Ureter (tissue), 1 donor: Measurements from ENCODE around the gene DDI1.

DNA sequence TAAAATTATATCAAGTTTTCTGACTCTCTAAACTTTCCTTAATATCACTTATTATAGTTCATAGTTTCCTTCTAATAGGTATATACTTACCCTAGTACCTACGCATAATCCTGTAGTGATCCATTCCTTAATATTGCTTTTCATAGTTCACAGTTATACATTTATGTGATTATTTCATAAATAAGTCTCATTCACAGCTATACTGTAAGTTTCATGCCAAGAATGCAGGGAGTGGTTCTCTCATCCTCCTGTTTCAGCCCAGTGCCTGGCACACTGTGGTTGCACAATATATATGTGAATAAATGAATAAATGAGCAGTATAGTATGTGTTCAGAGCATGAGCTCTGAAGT lies 115.8 kb downstream of the MAML2 start:
- PRO-cap, result no peak

DNA sequence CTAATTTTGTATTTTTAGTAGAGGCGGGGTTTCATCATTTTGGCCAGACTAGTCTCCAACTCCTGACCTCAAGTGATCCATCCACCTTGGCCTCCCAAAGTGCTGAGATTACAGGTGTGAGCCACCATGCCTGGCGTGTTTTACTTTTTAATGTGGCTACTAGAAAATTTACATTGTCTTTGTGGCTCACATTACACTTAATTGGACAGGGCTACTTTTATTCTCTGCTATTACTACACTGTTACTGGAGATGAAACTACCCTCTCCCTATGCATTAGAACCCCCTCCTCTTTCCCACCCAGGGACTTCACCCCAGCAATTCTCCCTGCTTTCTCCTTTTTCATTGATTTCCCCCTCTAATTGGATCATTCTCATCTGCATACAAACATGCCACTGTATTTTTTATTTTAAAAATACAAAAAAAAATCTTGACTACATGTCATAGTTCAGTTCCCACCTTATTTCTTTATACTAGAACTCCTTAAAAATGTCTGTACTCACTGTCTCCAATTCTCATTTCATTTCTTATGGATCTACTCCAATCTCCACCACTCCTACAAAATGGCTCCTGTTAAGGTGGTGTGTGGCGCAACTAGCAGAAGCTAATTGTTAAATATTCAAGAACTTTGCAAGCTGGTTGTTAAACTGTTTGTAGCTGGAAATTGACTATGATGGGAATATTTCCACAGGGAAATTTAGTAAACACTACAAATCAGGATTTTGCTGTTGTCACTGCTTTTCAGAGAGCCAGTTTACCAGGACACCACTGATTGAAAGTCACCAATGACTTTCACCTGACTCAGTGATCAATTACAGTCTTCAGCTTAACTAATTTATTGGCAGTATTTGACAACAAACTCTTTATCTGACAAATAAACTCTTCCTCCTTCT lies 94.5 kb downstream of the MAML2 start:
- PRO-cap, result no peak

- PRO-cap, result no peak
These were observed 85.1 kb downstream of the MAML2 start for GRCh38 chr11:96257591-96258619.

- PRO-cap, result no peak
These were observed 36.1 kb downstream of the MAML2 start for GRCh38 chr11:96306875-96307352.

DNA sequence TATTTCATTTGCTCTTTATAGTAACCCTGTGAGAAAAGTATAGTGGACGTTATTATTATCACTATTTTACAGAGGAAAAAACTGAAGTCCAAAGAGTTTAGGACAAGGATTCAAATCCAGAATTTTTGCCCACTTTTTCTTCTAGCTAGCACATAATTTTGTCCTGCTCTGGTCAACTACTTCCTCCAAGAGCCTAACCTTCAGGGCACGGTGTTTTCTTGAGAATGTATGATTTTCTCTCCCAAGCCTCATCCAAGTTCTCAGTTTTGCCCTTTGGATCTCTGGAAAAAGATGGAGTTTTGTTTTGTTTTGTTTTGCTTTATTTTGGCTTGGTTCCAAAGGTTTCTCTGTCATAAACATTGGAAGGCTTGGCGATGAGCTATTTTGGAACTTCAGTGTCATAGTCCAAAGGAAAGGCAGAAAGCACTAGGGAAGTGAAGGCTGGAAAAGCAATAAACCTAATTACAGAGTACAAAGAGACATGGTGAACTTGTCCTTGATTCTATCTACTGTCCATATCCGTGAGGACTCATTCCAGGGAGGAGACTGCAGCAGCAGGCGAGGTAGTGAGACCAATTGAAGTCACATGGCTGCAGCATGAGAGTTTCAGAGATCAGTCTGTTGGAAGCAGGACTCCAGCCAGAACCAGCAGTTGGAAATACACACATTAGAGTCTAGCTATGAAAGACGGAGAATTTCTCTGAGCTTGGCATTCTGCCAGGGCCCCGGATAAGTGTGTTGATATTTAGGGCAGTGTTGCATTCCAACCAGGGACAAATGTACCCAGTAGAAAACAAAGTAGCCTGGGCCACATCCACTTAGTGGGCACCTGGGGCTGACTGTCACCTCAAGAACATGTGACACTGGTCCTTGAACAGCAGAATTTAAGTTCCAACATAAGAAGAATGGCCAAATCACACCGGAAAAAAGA lies 54.2 kb upstream of the ARHGAP42 start:
- PRO-cap, result no peak

- PRO-cap, result no peak
These were observed 6.0 kb upstream of the ARHGAP42 start for GRCh38 chr11:100680919-100681600.

DNA sequence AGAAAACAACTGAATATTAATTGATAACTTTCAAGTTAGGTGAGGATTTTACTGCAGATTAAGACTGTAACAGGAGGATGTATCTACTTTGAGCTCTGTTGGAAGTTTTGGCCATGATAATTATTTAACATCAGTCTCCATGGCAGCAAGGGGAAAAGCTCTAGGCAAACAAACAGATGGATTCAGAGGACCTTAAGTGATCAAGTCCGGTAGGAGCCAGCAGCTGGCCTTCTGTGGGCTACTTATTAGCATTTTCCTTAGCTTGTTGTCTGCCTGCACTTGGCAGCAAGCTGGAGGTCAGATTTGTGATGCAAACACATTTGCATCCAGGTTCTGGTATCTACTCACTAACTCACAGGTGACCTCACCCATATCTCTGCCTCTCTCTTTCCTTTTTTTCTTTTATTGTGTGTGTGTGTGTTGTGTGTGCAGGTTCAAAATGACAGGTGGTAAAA lies 32.2 kb downstream of the ARHGAP42 start:
- PRO-cap, result no peak

DNA sequence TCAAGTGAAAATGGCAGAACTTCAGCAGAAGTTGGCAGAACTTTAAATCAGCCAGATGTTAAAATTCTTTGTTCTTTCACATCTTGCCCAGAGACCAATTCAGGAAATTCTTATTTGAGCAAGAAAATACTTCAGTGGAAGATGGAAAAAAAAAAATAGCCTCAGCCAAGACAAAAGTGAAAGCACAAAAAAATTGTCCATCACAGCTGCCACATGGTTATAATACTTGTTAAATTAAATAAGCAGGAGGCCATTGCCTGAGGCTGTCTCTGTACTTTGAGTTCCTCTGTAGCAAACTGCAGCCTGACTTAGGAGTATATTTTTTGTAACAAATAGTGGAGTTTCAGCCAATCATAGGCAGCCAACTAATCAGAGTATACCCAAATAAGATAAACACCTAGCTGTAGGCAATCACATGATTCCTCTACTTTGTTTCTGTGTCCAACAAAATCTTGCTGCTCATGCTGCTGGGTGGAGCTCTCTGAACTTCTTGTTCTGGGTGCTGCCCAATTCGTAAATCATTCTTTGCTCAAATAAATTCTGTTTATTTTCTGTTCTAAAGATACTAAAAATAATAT lies 5.2 kb upstream of the CEP126 start:
- PRO-cap, result no peak

GRCh38 chr11:102182691-102183682 lies 72.7 kb downstream of the YAP1 start:
- PRO-cap, result no peak

DNA sequence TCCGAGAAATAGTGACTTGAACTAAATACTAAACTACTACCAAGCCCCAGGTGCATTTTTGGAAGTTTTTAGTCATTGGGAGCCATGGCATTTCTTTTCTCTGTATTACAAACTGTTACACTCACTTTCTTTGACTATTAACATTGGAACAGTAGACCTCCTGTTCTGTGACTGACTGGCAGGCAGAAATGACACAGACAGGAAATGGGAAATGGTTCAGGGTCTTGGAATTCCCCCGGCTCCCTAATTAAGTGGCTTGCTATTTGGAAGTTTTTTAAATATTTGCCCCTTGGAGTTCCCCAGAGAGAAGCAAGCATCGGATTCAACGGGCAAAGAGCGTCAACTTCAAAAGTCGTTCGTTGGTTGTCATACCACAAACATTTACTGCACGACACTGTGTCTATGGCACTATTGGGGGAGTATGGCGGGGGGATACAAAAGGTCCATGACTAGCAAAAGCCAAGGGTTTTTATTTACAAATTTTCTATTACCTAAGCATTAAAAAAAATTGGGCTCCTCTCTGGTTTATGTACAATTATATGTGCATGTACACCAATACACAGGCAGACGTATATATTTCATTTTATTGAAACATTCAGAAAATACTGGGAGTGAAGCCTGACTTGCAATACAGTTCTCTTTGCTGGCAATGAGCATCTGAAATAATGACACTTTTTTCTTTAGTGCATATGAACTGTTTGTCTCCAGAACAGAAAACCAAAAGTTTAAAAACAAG lies 994 bp upstream of the BIRC2 start:
- PRO-cap, result no peak

DNA sequence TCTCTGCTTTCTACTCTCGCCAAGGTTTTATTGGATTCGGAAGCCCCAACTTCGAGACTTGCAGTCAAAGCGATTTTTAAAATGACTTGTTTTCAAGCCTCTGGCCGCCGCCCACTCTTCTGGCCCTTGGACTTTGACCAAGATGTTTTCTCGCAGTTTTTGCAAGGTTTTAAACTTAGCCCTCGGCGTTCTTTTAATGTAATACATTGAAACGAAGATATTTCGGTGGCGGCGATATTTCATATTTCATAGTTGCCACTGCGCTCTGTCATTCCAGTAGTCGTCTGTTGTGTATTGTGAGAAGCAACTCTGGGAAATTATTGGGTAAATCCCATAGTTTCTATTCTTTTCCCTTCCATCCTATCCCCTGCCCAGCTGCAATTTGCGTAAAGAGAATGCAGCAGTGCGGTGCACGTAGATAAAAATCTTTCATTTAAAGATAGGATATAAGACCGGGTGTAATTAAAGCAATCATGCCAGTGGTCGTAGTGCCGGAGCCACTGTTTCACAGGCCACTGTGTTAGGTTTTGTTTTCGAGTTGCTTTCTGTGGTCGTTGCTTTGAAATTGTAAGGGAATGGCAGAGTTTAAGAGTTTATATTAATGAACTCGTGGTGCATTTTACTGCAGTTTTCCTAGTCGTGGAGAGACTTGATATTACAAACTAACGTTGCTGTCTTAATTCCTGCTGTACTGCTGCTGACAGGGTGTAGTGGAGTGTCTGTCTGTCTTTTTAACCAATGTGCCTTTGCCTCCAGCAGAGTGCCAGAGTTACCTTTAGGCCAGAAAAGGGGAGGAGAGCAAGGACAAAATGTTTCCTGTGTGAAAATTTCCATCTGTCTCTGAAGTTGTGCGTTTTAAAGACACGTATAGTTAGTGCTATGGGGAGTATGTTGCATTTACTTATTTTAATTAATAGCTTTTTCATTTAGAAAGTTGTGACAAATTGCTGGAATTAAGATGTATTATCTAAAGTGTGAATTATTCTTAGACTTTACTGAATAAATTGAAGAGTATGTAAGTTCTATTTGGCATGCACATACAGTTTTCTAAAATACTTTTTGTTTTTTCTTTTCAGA lies 846 bp downstream of the BIRC2 start:
- PRO-cap, result no peak

DNA sequence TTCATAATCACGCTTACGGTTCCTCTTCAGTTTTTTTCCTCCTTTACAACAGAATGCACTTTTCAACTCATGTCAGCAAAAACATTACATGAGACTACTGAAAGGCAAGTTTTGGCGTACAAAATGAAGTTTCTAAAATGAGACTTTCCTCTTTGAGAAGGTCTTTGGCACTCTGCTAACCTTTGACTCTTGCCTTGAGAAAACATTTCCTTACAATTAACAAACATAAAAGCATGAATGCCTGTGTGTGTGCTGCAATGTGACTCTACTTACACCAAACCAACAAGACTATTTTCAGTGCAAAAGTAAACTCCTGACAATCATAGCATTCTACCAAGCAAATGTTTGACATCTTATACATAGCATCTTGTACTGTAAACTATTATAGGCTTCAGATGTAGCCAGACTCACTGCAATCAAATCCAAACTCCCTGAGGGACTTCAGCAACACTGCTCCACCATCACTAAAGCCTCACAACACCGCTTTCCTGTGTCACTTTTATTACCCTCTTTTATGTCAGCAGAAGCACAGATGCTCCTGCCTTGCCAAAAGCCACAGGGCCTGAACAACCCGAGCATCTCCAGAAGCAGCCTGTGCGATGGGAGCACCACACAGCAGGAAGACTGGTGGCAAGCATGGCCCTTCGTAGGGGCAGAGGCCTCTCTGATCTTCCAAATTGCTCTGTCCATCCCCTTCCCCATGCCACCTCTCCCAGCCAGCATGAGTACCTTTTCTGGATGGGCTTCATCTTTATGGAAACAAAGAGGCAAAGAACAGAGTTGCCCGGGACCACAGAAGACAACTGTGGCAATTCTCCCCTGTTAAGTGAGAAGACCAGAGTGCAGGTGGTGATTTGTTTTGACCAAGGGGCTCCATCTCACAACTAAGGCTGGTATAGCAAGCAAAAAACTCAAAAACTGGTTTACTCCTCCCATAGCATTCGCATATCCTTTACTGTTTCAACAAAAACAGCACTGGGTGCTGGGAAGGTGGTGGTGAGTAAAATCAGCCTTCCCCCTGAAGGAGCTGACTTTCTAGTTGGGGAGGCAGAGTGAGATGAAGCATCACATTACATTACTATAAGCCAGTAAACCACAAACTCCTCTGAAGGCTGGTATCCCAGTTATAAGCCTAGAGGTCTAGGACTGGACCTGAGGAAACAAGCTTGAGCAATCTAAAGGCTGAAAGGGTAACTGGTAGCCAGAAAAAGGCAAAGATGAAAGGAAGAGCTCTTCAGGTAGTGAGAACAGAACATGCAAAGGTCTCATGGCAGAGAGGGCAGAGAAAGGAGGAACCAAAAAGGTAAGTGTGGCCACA lies 22.8 kb downstream of the TMEM123 start:
- PRO-cap, result no peak

DNA sequence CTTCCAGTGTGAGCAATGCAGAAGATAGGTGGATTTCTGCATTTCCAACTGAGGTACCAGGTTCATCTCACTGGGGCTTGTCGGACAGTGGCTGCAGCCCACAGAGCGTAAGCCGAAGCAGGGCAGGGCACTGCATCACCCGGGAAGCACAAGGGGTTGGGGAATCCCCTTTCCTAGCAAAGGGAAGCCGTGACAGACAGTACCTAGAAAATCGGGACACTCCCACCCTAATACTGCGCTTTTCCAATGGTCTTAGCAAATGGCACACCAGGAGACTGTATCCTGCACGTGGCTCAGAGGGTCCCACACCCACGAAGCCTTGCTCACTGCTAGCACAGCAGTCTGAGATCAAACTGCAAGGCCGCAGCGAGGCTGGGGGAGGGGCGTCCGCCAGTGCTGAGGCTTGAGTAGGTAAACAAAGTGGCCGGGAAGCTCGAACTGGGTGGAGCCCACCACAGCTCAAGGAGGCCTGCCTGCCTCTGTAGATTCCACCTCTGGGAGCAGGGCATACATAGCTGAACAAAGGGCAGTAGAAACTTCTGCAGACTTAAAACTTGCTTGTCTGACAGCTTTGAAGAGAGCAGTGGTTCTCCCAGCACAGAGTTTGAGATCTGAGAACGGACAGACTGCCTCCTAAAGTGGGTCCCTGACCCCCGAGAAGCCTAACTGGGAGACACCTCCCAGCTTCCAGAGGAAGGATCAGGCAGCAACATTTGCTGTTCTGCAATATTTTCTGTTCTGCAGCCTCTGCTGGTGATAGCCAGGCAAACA lies 13.7 kb downstream of the TMEM123 start:
- PRO-cap, result no peak

DNA sequence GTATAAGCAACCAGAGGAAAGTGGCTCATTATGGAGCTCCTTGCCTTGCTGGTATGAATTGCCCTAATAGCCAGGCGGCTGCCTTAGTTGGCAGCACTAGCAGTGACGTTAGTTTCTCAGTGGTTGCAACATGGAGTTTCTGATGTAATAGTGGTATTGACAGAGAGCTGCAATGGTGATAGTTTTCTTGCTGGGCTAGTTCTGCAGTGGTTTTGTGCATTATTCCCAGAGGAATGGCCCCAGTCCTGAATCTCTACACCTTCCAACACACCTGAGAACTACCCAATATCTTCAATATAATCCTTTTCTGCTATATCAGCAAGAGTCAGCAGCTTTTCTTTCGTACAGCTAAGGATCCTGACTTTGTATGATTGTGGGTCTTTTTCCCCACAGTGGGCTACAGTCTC lies 3.9 kb upstream of the TMEM123 start:
- PRO-cap, result no peak

- PRO-cap, result no peak
These were observed 9.4 kb downstream of the MMP20 start for GRCh38 chr11:102615661-102616180.

- PRO-cap, result no peak
These were observed 62.3 kb downstream of the DYNC2H1 start for GRCh38 chr11:103171496-103171880.

- PRO-cap, result no peak
These were observed 283.4 kb upstream of the DDI1 start for GRCh38 chr11:103753000-103753427.

DNA sequence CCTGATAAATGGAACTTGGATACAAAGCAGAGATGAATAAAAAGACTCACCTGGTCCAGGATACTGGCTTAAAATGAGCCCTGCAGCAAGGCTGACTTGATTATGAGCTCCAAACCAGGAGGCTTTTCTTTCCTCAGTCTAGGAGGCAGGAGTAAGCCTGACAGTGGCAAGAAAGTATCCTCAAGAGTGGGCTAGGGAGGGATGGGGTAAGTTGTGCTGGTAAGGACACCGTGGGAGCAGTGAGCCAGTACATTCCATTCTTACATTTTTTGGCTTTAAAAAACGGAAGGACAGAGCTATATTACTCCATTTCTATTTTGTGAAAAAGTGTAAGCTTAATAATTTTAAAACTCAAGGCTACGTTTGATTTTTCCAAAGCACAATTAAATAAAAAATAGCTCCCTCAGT lies 187.1 kb upstream of the DDI1 start:
- PRO-cap, result no peak

GRCh38 chr11:103898909-103899296 lies 137.5 kb upstream of the DDI1 start:
- PRO-cap, result no peak

GRCh38 chr11:104036456-104036928 lies at the start of gene DDI1:
TSS of gene DDI1 (plus strand) at chr11:104036640.
- PRO-cap, result no peak